OVCAR3 (cell line): ENCODE measurements around the gene ASCC3.

DNA sequence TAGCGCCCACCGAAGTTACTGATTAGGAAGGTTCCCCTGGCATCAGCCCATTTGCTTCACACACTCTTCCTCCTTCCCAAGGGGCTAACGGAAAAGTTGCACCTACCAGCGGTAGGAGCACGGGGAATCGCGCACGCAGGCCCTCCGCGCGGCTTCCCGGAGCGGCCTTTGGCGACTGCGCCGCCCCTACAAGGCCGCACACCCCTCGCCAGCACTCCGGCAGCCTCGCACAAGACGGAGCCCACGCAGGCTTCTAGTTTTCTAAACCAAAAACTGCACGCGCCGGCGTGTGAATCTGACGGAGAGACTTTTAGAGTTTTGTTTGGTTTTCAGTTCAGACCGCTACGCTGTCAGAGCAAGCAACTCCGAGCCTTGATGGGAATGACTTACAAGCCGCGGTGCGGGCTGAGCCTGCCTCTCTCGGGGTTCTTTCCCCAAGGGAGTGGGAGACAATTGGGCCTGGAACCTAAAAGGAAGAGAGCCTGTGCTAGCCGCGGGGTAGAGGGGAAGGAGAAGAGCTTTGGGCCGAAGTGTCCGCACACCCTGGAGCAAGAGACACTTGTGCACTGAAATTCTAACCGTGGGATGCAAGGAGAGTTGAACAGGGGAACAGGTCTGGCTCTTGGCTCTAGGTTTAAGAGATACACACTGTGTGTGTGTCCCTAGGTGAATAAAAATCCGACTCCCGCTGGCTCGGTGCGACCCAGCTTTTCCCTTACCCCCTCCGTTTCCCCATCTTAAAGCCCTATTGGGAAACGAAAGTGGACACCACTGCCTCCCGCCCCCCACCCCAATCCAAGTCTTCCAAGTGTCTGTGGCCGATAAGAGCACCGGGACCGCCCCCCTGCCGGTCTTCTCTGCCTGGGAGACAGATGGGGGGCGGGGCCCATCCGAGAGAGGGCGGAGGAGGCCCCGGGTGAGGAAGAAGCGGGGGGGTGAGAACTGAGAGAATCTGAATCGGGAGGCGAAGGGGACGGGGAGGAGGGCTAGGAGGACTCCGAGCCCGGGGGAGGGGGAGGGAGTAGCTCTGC lies 652 bp upstream of the POU3F2 start:
- RRBS = 7% methylated on average over 20 of the region's 60 CpGs

DNA sequence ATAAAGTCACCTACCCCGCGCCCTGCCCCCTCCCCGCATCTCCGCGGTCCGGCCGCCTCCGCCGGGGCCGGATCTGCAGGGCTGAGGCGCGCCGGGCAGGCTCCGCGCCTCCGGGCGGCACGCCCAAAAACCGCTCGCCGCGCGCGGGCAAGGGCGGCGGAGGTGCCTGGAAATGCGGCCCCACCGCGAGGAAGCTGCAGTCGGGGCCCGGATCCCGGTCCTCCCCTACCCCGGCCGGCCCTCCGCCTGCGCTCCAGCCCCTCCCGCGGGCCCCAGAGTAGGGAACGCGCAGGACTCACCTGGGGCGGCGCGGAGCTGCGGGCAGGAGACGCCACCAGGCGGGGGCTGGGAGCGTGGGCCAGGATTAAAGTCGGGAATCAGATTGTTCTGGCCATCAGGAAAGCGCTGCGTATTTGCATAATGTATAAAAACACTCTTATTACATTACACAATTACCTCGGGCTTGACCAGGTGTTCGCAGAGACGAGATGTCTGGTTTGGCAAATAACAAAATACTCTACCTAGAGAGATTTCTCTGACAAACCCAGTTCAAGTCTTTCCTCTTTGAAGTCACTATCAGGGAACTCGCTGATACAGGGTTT lies 344 bp upstream of the FAXC start:
- RRBS = 4% methylated on average over 20 of the region's 54 CpGs

GRCh38 chr6:99350448-99350877 lies 989 bp upstream of the FAXC start:
- RRBS = no CpG with 5 or more reads among the region's 10 CpGs

GRCh38 chr6:99408015-99408622 lies 14.1 kb upstream of the COQ3 start:
- RRBS = no CpG with 5 or more reads among the region's 11 CpGs

- RRBS = 5% methylated on average over 59 of the region's 126 CpGs
Observed at GRCh38 chr6:99613369-99614512, 7.1 kb downstream of the PRDM13 start.

DNA sequence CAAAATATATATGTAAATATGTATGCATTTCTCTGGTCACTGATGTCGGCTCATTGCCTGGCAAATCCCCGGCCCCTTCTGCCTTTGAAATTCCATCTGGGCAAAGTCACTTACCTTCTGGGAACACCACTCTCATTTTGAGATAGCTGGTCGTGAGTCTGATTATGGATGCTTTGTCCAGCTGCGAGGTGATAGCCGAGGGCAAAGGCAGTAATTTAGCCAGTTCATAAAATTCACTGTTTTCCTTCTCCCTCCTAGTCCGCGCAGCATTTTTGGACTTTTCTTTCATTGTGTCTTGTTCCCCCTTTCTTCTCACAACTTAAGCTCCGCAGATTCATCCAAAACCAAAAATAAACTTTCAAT lies 1.6 kb downstream of the SIM1 start:
- RRBS = no CpG with 5 or more reads among the region's 8 CpGs

DNA sequence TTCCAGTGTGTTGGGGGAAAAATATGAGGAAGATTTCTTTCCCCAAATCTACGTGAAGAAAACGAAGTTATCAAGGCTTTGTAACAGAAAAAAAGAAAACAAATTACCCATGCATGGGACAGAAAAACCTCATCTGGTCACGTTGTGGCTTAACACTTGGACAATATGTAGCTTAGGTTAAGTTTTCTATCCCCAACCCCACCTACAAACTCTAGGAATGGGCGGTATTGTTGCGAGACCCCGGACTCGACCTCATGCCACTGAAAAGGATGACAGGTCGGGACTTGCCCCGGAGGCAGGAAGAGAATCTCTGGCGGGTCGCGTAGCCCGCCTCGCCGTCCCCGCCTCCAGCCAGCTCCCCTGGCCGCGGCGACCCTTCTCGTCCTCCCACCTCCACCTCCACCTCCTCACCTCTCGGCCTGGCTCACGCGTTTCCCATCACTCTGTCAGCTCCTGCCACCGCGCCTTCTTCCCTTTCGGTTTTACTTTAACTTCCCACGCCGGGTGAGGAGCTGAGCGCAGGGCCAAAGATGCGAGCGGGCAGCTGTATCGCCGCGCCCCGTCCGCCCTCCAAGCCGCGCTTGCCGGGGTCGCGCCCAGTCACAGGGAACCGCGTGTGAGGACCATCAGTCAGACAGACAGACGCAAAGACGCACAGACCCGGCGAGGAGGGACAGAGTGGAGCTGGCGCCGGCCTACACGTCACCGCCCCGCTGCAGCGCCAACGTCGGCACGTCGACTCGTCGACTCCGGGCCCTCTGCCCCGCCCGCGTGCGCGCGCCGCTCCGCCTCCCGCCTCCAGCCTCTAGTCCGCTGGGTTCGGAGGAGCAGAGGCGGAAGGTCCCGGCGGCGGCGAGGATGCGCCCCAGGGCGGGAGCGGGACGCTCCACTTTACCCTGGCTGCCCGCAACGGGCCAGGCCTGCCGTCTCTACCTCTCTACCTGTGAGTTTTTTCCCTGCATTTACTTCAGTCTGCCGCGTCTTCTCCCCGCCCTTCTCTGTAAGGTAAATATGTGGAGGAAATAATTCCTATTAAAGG lies at the start of gene ASCC3:
Gene ASCC3, minus strand, starts transcription at position 680 of the 1,039 bp plus-strand sequence.
- RRBS = 4% methylated on average over 40 of the region's 86 CpGs

DNA sequence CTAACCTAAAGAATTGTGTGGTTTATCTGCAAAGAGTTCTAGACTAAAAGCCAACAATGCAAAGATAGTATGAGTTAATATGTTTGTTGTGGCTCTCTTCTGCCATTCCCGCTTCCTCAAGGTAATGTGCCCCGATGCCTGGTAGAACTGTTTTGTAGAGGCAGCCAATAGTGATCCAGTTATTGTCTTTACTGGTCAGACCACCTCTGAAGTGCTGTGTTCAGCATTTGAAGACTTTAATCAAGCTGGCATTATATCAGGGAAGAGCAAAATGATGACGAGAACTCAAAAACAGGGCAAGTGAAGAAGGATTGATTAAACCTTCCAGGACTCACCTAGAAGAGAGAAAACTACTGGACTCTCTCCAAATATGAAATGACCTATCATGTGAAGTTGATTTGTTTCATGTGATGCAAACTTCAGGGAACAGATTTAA lies 836 bp upstream of the ASCC3 start:
- RRBS = no CpG with 5 or more reads among the region's 3 CpGs

DNA sequence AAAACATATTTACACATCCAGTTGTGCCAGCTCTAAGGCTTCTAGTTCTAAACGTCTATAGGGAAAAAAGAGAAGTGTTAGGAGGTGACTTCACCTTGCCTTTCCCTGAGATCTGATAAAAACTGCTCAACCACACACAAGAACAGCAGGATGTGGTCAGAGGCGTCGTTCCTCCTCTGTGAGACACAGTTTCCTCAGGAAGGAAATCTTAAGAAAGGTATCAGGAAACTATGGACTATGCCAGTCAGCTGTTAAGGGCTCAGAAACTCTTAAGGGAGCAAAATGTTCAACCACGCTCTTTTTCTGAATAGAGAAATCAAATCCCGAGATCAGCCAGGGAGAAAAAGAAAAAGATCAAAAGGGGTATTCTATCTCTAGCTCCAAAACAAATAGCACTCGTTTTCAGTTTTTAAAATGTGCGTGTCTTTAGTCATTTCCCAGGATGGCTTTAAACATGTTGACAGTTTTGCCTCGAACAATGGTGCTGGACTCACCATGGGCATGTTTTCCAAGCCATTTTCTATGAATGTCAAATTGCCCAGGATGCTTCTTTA lies 154.5 kb downstream of the HACE1 start:
- RRBS = no CpG with 5 or more reads among the region's 8 CpGs

- RRBS = no CpG with 5 or more reads among the region's 5 CpGs
Observed at GRCh38 chr6:105161435-105161900, 18.3 kb downstream of the POPDC3 start.

DNA sequence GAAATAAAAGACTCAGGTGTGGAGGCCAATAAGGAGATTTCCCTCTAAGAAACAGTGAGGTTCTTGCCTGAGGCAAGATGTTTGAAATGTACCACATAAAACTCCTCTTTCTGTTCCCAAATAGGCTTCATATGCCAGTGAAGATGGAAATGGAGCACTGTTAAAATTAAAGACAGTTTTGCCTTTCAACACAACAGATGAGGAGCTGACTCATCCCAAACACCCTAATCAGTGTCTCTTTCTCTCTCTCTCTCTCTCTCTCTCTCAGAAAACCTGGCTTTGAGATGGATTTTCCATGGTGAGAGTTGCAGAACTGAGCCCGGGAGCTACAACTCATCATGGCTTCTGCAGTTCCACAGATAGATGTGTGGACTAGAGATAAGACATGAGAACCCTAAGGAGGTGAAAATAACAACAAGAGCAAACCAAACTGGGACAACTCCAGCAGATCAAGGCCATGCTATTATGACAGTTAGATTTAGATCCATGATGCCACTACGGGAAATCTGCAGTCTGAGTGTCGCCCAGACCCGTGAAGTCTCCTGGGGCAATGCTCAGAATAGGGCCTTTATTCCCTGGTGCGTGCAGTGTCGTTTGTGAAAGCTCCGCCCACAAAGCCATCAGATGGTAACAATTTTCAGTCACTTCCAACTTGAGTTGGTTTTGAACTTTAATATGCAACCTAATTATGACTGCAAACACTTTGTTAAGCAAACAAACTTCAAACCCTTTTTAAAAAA lies 338.1 kb upstream of the PREP start:
- RRBS = no CpG with 5 or more reads among the region's 7 CpGs

- RRBS = no CpG with 5 or more reads among the region's 4 CpGs
Observed at GRCh38 chr6:105793008-105793537, 293.1 kb upstream of the PRDM1 start.

DNA sequence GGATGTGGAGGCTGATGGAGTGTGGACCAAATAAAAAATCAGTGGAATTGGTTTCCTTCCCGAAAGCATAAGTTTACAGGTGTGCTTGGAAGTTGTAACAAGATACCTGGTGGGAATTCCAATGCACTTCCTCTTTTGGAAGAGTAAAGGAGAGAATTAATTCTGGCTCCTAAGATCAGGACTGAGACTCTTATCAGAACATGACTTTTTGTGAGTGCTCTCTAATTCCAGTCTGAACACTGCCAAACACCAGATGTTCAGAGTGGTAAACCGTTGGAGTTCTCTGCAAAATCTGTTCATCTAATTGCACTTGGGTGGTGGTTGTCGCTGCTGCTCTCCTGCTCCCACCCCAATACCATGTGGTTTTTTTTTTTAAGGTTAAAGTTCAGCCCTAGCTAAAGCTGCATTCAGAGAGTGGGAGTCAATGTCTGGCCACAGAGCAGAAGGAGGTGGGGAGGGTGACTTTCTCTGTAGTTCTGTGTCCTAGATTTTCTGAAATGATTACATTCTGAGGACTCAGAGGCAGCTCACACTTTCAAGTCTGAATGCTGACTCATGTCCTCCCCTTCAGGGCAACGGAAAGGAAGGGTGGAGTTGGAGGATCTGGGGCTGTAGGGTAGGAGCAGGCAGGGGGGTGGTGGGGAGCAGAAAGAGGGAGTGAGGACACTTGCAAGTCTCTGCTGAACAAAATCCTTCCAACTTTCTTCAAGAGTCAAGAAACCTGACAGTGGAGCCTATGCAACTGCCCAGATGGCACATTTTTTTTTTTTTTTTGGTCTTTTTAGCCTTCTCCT lies 275.8 kb upstream of the PRDM1 start:
- RRBS = no CpG with 5 or more reads among the region's 4 CpGs

DNA sequence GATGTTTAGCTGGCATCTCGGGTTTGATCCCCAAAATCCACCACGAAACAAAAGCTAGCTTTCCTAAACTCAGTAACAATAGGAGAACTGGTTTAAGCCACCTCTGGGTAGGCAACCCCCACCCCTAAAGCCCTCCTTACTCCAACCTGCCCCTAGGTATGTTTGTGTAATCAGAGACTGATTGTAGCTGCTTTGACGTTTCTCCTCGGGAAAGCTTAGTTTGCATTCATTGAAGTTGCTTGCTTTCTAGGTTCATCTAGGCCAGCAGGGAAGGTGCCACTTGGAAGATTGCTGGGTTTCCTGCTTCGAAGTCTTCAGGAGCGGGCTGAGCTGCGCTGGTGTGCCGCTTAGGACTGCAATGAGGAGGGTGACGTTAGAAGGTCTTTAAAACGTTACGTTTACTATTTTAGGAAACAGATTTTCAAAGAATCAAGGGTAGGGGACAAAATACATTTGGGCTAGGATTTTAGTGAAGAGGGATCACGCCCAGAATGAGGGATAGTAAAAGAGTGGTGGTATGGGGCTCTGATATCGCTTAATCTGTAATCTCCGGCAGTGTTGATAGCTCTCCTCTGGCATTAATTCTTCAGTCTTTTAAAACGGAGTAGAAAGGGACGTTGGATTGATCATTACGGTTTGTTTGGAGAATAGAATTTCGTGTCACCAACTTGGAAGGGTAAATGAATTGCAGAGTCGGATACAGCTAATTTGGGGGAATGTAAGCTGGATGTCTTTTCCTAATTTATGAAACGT lies 92.7 kb upstream of the PRDM1 start:
- RRBS = no CpG with 5 or more reads among the region's 20 CpGs

DNA sequence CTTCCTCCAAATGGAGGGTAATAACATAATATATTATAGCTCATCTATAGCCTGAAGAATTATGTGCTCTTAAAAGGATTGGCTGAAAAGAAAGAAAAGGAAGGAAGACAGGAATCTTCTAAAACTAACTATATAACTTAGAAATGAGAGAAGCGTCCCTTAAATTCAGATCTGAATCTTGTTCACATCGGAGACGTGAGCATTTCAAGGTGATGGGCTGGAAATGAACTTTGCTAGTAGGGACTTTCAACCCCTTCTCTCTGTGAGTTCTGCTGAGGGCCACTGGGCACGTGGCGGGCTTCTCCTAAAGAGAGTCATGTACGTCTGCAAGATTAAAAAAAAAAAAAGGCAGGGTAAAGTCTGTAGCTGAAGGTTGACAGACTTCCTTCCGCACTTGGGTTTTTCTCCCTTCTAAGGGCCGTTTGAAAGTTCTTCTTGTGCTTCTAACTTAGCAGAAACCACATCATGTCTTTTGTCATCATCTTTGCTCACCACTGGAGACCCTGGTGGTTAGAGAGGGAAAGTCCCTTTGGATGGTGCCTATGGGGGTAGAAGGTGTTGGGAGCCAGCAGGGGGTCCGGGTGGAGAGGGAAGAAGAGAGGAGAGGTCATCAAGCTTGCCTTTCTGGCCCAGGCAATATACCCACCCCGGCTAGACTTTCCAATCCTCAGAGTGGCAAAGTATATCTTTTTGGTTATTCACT lies 31.4 kb downstream of the PRDM1 start:
- RRBS = 97% methylated on average over 2 of the region's 10 CpGs

DNA sequence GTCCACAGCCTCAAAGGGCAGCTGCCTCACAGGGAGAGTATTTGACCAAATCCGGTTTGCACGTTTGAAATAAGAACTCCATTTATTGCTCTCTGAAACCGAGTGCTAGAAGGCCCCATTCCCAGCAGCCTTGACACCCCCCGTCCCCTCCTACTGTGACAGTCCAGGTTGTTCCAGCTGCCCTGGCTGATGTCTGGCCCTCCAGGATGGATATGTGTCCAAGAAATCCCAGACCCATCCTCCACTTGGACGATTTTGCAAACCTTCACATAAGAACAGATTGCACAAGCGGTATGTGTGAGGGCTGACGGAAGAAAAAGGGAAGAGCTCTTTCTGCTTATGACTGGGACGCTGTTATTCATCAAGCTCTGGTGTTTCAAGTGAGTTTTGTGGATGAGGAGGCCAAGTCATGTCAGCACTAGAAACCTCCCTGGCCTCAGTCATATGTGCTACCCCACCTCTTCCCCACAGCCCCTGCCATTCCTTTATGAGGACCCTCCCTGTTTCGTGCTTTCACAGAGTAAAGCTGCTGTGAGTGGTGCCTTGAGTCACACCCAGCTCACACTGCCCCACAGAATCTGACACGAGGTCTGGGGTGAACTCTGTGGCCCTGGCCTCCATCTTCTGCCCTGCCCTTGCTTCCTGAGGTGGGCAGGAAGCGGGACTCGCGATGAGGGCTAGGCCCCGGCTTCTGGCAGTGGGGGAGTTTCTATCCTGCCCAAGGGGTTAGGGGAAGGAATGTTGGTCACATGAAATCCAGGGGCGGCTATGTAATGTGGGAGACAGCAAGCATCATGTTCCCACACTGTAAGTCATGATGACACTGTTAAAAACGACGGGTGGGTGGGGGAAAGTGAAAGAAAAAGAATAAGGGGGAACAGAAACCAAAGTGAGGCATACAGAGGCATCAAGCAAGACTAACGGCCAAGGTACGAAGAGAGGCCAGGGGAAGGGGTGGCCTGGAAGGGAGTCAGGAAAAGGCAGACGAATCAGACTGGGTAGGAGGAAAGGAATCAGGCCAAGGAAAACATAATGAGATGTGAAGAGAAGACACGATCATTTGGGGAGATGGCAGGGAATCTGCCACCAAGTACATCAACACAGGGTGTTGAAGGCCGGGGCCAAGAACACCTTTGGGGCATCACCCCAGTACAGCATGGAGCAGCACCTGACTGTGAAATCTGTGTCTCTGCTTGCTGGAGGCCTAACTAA lies 78.0 kb downstream of the PRDM1 start:
- RRBS = no CpG with 5 or more reads among the region's 22 CpGs

- RRBS = under 1% methylated on average over 6 of the region's 28 CpGs
Observed at GRCh38 chr6:106511433-106512039, 117.8 kb downstream of the RTN4IP1 start.

DNA sequence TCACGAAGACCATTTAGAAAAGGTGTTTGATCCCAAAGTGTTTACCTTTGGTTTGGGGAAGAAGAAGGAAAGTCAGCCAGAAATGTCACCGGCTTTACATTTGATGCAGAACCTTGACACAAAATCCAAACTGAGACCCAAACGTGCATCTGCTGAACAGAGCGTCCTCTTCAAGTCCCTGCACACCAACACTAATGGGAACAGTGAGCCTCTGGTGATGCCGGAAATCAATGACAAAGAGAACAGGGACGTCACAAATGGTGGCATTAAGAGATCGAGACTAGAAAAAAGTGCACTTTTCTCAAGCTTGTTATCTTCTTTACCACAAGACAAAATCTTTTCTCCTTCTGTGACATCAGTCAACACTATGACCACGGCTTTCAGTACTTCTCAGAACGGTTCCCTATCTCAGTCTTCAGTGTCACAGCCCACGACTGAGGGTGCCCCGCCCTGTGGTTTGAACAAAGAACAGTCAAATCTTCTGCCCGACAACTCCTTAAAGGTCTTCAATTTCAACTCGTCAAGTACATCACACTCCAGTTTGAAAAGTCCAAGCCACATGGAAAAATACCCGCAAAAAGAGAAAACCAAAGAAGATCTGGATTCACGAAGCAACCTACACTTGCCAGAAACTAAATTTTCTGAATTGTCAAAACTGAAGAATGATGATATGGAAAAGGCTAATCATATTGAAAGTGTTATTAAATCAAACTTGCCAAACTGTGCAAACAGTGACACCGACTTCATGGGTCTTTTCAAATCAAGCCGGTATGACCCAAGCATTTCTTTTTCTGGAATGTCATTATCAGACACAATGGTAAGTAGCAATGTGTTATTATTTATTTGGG lies 108.4 kb downstream of the RTN4IP1 start:
- RRBS = 100% methylated on average over 1 of the region's 17 CpGs

DNA sequence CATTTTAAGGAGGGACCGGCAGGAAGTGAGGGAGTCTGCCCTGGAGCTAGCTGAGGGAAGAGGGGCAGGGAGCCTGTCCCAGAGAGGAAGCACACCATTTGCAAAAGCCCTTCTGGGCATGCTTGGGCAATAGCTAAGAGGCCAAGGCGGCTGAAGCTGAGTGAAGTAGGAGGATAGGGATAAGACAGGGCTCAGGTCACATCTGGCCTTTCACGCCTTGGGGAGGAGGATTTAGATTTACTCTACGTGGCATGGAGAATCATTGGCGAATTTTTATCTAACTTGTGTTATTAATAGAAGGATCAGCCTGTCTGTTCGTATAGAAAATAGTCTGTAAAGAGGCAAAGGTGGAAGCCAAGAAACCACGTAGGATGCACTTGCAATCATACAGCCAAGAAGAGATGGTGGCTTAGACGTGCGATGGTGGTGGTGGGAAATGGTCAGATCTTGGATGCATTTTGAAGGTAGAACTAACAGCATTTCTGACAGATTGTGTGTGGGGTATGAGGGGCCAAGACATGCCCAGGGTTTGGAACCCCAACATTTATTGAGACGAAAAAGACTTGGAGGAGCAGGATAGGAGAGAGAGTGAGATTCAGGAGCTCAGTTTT lies 96.0 kb downstream of the RTN4IP1 start:
- RRBS = no CpG with 5 or more reads among the region's 10 CpGs